Metastatic Liver Carcinoma in the Adrenal Gland (tissue), 2 donors: ENCODE measurements around a stretch of chr14.

GRCh38 chr14:59359405-59360083 lies 105.6 kb downstream of the GPR135 start:
- PRO-cap, 2 experiments: no peak in any of the 2 experiments

DNA sequence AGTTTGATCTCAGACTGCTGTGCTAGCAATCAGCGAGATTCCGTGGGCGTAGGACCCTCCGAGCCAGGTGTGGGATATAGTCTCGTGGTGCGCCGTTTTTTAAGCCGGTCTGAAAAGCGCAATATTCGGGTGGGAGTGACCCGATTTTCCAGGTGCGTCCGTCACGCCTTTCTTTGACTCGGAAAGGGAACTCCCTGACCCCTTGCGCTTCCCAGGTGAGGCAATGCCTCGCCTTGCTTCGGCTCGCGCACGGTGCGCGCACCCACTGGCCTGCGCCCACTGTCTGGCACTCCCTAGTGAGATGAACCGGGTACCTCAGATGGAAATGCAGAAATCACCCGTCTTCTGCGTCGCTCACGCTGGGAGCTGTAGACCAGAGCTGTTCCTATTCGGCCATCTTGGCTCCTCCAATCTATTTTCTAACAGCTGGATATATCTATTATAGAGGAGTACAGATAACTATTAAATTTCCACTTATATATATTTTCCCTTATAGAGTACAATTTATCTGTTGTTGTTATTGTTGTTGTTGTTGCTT lies 81.6 kb upstream of the RTN1 start:
- PRO-cap, 2 experiments: no peak in any of the 2 experiments

- PRO-cap, 2 experiments: peak in 2 of 2 experiments; most common minus-strand start chr14:60092831 (in 2)
Measured at GRCh38 chr14:60092596-60093240, 995 bp downstream of the PCNX4 start.

GRCh38 chr14:60250375-60250628 lies 1.3 kb downstream of the PPM1A start:
- PRO-cap, 2 experiments: no peak in any of the 2 experiments

GRCh38 chr14:60262972-60263387 lies 14.0 kb downstream of the PPM1A start:
- PRO-cap, 2 experiments: no peak in any of the 2 experiments

- PRO-cap, 2 experiments: no peak in any of the 2 experiments
Measured at GRCh38 chr14:60292200-60293318, 43.5 kb downstream of the PPM1A start.

GRCh38 chr14:60330861-60331549 lies 82.0 kb downstream of the PPM1A start:
- PRO-cap, 2 experiments: no peak in any of the 2 experiments

DNA sequence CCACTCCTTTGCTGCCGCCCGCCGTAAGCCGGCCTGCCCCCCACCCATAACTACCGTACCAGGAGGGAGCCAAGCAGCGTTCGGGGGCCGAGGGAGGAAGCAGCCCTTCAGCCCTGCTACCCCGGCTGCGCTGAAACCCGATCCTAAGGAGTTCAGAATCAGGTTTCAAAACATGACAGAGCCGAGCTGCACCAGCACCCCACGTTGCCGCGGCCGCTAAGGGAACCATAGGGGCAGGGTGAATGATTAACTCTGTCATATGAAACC lies 1.9 kb downstream of the SIX4 start:
- PRO-cap, 2 experiments: no peak in any of the 2 experiments

DNA sequence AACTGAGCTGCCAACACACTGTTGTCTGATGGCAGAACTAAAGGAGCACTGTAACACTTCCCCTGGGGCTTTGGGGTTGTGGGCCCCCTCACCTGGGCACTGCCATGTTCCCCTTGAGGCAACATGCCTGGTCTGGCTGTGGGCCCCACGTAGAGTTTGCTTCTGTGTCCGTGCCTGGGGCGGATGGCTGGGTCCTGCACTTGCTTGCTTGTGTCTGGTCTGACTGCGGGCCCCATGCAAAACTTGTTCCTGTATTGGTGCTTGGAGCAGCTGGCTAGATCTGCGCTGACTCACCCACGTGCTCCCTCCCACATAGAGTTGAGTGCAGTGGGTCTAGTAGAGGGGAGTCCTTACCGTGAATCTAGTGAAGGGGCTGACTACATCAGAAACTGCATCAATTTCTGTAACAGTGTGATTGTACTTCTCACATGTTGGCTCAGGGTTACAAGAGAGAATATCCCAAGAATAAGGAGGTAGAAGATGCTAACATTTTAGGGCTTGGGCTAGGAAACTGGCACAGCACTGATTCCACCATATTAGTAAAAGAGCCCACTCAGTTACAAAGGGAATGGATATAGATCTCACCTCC lies 78.6 kb downstream of the MNAT1 start:
- PRO-cap, 2 experiments: no peak in any of the 2 experiments

DNA sequence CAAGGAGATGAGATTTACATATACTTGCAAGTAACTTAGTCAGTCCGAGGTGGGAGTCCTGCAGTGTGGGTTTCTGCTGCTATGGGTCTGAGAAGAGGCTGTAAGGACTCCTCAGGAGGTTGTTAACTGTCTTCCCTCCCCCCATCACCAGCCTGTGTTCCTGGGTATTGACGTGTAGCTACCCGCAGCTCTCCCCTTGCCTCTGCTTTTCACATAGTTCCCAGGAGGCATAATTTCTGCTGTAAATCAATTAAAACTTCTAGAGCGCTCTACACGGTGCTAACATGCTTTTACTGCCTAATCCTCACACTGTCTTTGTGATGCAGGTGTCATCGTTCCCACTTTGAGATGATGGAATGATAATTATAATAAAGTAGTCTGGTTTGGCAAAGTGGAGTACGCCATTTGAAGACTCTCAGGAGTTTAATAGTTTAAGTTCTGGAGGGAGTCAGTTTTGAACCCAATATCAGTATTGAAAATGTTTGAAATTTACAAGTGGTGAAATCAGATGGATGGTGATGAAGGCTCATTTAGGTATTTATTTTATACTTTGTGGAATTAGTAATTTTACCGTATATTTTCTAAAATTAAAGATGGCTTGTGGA lies 1.8 kb downstream of the PRKCH start:
- PRO-cap, 2 experiments: no peak in any of the 2 experiments

DNA sequence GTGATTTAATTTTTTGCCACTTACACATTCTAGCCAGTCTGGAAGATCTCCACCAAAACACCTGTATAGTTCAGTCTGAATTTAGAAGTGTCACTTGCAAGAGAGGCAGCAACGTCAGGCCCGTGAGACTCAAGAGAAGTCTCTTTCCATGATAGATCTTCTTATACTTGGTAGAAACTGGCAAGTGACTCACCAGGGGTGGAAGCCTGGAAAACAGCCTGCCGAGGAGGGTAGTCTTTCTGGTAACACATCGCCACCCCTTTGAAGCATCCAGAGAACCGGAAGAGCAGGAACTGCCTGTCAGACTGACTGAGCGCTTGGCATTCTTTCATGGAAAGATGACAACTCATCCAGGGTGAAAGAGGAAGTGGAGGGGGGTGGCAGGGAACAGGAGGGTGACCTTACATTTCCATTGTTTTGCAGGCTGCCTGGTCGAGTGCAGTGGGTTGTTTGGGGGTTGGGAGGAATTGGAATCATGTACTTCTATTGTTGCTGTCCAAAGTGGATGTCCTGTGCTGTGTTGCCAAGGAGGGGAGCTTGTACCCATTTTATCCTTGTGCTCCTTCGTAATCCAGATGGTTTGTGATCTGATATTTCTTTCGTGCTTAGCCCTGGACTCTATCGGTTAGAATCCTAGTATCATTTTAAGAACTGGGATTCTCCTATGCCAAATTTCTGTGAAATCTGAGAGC lies 34.5 kb downstream of the PRKCH start:
- PRO-cap, 2 experiments: peak in 1 of 2 experiments; most common minus-strand start position 131 of the sequence (in 1)

GRCh38 chr14:61466123-61467324 lies 145.1 kb downstream of the PRKCH start:
- PRO-cap, 2 experiments: no peak in any of the 2 experiments

DNA sequence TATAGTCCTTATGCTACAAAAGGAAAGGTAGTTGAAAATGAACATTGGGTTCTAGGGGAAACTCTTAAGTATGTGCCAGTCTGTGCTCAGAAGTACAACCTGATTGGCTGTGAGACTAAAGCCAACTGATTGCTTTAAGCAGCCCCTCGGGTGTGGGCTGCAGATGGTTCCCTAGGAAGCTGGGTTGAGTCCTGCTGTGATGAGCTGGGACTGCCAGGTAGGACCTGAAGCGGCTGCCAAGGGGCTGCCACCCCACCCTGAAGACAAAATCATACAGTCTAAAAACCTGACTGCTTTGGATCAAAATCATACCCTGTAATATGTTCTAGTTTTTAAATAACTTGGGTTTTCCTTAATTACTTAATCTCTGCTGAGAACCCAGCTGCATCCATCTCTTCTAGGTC lies 147.9 kb downstream of the PRKCH start:
- PRO-cap, 2 experiments: no peak in any of the 2 experiments

DNA sequence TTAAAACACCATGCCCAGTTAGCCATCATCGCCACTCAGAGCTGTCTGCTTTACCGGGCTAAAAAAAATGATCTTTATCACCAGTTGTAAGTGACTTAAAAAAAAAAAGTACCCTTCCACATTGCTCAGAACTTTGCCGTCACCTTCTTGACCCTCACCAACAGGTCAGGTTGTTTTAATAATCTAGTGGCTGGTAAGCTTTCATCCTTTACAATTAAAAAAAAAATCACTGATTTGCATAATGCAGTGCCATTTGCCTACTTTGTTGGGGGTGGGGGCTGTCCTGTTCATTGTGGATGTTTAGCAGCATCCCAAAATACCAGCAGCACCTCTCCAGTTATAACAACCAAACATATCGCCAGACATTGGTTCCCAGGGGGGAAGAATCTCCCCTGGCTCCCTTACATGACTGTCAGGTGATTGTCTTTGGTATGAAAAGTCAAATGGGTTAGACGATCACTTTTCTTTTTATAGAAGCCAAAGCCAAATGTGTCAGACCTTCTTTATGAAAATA lies 150.1 kb downstream of the PRKCH start:
- PRO-cap, 2 experiments: no peak in any of the 2 experiments

GRCh38 chr14:61476292-61477367 lies 155.3 kb downstream of the PRKCH start:
- PRO-cap, 2 experiments: peak in 2 of 2 experiments; most common plus-strand start chr14:61477092 (in 2); most common minus-strand start chr14:61476905 (in 1)

DNA sequence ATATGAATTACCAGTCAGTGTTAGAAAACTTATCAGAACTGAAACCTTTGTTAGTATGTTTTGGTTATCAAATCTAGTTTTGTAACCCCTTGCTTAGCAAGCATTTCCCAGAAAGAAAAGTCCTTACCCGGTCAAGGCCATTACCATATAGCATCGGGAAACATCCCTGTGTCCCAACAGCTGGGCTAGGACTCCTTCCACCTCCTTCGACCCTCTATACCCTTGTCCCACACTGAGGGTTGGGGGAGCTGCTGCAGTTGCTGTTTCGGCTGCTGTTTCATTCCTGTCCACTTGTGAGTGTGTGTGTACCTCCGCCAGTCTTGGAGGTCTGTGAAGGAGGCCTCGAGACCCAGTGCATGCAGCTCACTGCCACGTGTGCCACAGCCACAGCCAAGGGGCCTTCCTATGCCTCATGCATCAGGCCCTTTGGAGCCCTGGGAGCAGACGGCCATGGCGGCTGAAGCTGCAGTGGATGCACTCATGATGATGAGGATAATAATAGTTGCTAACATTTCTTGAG lies 156.3 kb downstream of the PRKCH start:
- PRO-cap, 2 experiments: no peak in any of the 2 experiments

- PRO-cap, 2 experiments: no peak in any of the 2 experiments
Measured at GRCh38 chr14:61489770-61490017, 168.3 kb downstream of the PRKCH start.

- PRO-cap, 2 experiments: no peak in any of the 2 experiments
Measured at GRCh38 chr14:61490018-61490393, 168.6 kb downstream of the PRKCH start.

DNA sequence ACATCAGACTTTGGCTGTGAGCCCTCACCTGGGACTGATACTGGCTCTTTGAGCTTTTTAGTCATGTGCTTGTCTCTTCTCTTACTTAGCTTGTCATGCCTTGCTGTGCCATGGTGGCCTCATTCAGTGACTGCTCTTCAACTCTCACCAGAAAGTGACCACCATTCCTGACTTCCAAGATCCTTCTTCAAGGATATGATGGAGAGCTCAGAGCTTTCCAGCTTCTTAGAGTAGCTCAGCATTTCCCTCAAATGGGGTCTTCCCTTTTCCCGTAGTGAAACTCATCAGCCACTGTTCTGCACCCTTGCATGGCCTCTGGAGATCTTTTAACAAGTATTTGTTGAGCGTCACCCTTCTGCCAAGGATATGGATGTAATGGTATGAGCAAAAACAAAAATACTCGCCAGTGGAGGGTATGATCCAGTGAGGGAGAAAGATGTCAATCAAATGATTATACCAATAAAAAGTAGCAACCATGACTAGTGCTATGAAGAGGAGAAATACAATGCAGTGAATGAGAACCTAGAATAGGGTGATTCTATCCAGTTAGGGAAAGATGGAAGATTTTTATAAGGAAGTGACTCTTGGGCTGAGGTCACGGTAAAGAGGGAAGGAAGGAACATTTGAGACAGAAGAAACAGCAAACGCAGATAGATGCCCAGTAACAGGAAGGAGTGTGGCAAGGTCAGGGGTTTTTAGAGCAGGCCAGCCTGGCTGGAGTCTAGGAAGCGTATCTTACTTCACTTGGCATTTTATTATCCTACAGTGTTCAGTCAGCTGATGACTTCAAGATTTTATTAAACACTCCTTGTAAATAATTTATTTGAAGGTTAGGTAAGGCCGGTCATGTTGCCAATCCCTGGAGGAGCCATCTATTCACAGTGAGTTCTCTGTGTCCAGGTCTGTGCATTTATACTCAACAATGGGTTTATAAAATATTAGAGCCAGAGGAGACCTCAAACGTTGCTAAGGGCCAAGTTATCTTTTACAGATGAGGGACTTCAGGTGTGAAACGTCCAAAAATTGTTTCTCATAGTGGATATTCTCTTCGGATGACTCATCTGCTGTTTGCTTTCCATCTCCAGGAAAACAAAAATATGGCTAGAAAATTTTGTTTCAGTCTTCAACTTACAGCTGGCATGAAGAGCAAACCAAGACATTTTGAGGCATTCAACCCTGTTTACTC lies 170.4 kb downstream of the PRKCH start:
- PRO-cap, 2 experiments: no peak in any of the 2 experiments

- PRO-cap, 2 experiments: no peak in any of the 2 experiments
Measured at GRCh38 chr14:61738007-61738658, 24.1 kb upstream of the SNAPC1 start.